Kidney epithelial cell (primary cell): Measurements from ENCODE around the genes KRT222, KRT28, KRTAP3-3, KRTAP1-1, KRTAP4-2, KRTAP9-6 and KRT37.

- RAMPAGE, long total RNA, result no peak
- RRBS, result no CpG with 5 or more reads among the region's 21 CpGs
Observed at GRCh38 chr17:40536272-40537470, 28.6 kb downstream of the CCR7 start.

DNA sequence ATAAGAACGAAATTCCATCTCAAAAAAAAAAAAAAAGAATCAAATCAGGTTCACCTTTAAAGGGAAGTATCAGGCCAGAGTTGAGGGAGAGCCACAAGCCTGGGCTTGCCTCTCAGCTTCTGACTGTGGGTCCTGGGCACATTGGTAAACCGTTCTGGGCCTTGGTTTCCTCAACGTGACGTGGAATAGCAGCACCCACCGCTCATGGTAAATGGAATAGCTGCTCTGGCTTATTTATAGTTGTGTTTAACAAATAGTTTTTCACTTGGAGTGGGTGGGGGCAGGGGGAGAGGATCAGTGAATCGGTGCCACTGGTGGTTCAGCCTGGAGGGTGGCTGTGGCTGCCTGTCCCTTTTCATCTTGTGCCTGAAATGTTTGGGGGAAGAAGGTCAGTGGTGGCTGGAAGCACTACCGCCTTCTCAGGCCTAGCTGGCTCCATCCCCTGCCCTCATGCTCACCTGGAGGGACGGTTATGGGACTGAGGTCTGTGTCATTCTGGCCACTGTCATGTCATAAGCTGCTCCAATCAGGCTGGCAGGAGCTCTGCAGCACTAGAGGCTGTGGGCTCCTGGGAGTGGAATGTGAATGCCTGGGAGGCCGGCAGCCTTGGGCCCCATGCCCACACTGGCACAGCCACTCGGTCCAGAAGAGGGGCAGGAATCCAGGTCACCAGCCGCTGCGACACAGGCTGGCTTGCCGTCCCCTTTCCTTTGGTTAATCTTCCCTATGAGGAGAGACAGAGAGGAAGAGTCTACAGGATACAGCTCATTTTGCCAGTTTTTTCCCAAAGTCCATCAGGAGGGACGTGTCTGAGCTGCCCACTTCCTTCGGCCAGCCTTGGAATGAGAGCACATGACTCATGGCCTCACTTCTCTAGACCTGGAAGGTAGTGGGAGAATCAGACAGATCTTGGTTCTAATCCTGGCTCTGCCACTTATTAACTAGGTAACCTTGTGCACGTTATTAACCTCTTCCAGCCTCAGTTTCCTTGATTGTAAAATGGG is 26.9 kb downstream of the CCR7 start:
- RAMPAGE, long total RNA, result no peak
- RRBS, result no CpG with 5 or more reads among the region's 16 CpGs

DNA sequence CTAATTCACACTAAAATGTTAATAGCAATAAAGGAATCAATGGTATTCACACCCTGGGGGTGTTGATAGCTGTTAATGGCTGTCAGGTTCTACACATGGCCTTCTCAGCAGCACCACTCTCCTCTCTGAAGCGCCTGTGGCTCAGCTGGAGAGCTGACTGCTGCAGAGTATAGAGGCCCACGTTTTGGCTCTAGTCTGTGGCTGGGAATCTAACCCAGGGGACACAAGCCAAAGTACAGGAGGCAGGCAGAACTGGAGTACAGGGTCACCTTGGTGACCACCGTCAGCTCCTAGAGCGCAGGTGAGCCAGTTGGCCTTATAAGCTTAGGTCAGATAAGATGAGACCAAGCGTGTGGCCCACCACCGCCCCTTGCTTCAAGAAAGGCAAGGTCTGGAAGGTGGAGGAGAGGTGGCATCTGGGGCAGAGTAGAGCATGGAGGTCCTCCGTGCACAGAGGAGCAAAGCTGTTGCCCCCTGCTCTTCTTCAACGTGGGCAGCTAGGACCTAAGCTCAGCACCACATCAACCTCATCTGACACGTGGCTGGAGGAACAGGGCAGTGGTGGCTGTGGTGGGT is 25.4 kb downstream of the CCR7 start:
- RAMPAGE, long total RNA, result no peak
- RRBS, result no CpG with 5 or more reads among the region's 9 CpGs

GRCh38 chr17:40564119-40564555 is 1.1 kb downstream of the CCR7 start:
- RAMPAGE, long total RNA, result no peak
- RRBS, result no CpG with 5 or more reads among the region's 9 CpGs

- RAMPAGE, long total RNA, result no peak
- RRBS, result no CpG with 5 or more reads among the region's 10 CpGs
Observed at GRCh38 chr17:40596076-40597143, 31.1 kb upstream of the CCR7 start.

DNA sequence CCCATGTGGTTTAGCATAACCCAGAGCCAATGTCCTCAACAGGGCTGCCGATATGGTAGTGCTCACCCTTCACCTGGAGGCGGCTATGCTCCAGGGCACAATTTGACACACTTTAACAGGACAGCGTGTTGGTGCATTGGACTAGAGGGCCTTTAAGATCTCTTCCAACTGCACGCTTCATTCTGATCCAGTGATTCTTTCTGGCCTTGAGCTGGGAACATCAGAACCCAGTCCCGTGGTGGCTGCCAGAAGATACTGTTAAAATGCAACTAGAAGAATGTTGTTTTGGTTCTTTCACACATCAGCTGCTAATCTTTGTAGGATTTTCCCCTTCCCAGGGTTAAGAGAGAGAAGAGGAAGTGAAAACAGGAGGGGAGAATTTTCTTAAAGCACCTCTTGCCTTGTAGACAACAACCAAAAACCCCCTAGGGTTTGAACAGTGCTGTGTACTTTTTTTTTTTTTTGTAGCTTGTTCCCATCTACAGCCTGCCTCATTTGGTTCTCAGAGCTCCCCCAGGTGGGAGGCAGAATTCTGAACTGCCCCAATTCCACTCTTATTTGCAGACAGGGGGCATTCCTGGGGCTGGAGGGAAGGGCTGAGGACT is 32.5 kb downstream of the SMARCE1 start:
- RAMPAGE, long total RNA, result no peak
- RRBS, result no CpG with 5 or more reads among the region's 5 CpGs

DNA sequence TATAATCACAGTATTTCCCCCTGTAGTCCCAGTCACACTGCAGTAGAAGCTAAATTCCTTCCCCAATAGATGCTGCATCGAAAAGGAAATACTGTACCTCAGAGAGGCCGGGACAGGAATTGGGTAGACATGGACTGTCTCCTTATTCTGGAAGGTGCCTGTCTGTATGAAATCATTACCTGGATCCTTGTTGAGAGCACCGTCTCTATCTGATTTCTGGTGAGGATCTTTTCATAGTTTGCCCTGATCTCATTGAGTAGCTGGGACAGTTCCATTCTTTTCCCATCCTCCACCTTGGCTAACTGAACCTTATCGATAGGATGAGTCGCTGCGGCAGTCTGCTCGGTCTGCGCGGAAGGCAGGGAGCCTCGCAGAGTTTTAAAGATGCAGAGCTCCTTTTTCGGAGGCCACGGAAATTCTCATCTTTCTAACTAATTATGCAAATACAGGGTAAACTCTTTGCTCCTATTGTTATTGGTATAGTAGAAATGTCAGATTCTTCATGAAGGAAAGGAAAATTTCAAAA is at the start of gene KRT222:
TSS of gene KRT222 (minus strand) at position 353 of the 526 bp plus-strand sequence.
- RAMPAGE, long total RNA, result no peak
- RRBS, result no CpG with 5 or more reads among the region's 12 CpGs

DNA sequence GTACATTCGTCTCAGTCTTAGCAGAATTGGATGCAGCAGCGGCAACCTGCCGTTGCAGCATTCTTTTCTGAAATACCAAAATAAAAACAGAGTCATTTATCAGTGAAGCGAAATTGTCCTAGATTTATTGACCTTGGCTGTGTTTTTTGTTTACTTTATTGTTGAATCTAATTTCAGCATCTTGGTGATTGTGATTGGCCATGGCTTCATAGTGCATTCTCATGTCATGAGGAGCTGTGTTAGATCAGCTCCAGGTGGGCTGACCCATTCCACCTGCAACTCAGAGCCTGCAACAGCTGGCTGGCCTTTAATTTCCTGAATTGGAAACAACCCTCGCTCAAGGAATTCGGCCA is 16.5 kb downstream of the KRT24 start:
- RAMPAGE, long total RNA, result no peak
- RRBS, result no CpG with 5 or more reads among the region's 6 CpGs

DNA sequence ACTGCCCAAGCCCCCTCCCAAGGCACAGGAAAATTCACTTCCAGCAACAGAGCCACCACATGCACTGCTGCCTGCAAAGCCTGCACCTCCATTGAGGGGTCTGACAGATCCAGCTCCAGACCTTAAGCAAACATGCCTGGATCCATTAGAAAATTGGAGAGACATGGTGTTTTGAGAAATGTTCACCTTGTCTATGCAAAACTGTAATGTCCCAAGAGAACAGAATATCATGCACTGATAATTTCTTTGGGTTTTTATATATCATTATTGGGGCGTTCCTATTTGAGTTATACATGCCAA is at the start of gene KRT28:
TSS of gene KRT28 (minus strand) at position 231 of the 300 bp plus-strand sequence.
- RAMPAGE, long total RNA, result no peak
- RRBS, result no CpG with 5 or more reads among the region's 1 CpG

GRCh38 chr17:40904578-40904987 is 19.5 kb upstream of the KRT20 start:
- RAMPAGE, long total RNA, result no peak
- RRBS, result no CpG with 5 or more reads among the region's 3 CpGs

GRCh38 chr17:40926903-40927477 is 10.5 kb downstream of the KRT23 start:
- RAMPAGE, long total RNA, result no peak
- RRBS, result no CpG with 5 or more reads among the region's 5 CpGs

DNA sequence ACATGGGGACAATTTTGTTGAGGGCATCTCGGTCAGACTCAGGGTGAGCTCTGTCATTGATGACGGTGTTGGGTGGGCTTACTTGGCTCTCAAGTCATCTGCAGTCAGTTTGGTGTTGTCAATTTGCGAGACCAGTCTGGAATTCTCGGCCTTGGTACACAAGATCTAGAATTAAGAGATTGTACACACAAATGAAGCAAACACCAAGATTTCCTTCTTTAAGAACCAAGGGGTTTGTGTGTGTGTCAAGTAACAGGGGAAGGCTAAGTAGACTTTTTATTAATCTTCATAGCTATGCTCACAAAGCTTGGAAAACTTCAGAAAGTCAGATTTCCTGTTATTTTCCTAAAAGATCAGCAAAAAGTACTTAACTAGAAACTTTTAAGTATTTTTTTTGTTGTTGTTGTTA is 2.4 kb downstream of the KRT39 start:
- RAMPAGE, long total RNA, result no peak
- RRBS, result no CpG with 5 or more reads among the region's 4 CpGs

DNA sequence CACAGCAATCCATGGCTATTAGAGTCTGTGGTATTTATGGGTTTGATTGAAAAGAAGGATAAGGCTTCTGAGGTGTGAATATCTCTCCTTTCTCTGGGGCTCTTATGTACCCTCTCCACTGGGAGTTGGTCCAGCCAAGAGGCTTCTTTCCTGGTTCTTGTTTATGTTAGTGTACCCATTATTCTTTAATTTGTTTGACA is at the start of gene KRTAP3-3:
TSS of gene KRTAP3-3 (minus strand) at position 80 of the 200 bp plus-strand sequence.
- RAMPAGE, long total RNA, result no peak

DNA sequence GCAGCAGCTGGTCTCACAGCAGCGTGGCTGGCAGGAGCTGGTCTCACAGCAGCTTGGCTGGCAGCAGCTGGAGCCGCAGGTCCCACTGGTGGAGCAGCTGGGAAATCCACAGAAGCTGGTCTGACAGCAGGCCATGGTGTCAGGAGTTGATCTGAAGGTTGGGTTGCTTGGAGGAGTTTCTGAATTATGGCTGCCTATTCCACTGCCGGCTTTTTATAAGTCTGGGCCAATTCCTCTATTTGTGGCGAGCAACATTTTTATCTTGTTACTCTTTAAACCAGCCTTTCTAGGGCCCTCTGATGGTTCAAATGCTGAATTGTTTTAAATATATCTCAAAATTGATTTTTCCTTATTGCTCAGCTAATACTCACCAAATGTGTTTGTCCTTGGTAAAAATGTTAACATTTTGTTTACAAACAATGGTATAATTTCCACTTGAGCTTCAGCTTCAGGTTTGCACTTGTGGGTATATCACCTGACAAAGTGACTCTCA is at the start of gene KRTAP1-1:
TSS of gene KRTAP1-1 (minus strand) at position 188 of the 493 bp plus-strand sequence.
- RAMPAGE, long total RNA, result no peak
- RRBS, result no CpG with 5 or more reads among the region's 4 CpGs

GRCh38 chr17:41059121-41059907 is 600 bp downstream of the KRTAP2-3 start:
- RAMPAGE, long total RNA, result no peak
- RRBS, result no CpG with 5 or more reads among the region's 21 CpGs

DNA sequence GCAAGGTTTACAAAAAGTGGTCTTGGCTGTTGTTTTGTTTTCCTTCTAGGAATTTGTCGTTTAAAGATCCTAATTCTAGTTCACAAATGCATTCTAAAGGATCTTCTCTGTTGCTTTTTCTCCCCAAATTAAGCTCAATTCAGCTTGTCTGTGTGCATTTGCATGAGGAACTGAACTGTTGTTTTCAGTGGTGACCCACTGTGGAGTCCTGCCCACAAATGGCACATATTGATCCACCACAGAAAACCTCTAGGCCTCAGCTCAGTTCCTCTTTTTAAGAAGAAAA is 3.7 kb downstream of the KRTAP4-9 start:
- RAMPAGE, long total RNA, result no peak
- RRBS, result no CpG with 5 or more reads among the region's 1 CpG

DNA sequence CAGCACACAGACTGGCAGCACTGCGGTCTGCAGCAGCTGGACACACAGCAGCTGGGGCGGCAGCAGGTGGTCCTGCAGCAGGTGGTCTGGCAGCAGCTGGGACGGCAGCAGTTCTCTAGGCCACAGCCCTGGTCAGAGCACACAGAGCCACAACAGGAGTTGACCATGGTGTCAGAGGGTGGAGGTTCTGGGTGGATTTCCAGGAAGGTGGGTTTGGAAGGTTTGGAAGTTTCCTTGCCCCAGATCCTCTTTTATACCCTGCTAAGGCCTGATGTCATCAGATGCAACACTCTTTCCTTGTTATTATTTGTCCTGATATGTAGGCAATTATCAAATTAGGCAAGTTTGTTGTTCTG is at the start of gene KRTAP4-2:
TSS of gene KRTAP4-2 (minus strand) at position 224 of the 356 bp plus-strand sequence.
- RAMPAGE, long total RNA, result no peak
- RRBS, result no CpG with 5 or more reads among the region's 3 CpGs

- RAMPAGE, long total RNA, result no peak
Observed at GRCh38 chr17:41265209-41265632, at the start of gene KRTAP9-6. KRTAP9-6 (plus strand) TSS chr17:41265378.

DNA sequence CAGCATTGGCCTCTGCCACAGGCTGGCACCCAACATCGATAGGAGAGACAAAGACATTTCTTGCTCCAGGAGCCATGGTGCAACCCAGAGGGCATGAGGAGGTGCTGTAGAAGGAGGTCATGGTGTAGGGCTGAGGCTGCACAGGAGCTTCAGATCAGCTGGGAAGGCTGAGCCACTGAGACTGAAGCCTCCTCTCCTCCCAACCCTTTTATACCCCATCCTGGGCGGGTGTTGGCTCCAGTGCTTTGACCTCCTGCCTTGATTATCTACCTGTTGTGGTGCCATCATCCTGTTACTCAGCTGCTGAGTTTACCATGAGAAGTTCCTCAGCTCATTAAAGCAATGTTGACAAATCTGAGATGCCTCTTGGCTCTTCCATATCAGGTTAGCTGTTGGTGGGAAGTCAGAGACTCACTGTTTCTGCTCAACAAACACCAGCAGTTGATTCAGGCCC is at the start of gene KRT37:
TSS of gene KRT37 (minus strand) at position 183 of the 454 bp plus-strand sequence.
- RAMPAGE, long total RNA, result no peak
- RRBS, result no CpG with 5 or more reads among the region's 2 CpGs

GRCh38 chr17:41526767-41527122 is 1.4 kb downstream of the KRT19 start:
- RAMPAGE, long total RNA, result no peak
- RRBS, result no CpG with 5 or more reads among the region's 8 CpGs